Airway epithelial cell (primary cell): ENCODE measurements around a stretch of chr1.

GRCh38 chr1:43460823-43461422 is 7.2 kb upstream of the HYI start:
- RAMPAGE, long total RNA, result no peak

DNA sequence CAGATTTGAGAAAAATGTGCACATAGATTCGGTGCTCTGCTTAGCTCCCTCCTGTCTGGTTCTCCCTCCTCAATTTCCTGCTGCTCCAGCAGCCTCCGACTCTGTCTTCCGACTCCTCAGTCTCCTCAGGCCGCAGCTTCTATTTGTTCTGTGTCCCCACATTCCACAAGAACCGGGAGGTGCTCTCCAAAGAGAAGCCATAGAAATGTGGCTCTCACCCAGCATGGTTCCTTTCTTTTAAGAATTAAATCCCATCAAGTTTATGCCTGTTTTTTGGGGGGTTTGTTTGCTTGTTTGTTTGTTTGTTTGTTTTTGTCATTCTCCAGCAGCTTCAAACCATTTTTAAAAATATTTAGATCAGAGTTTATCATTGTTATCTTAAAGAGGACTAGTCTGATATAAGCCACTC is 36.5 kb upstream of the PTPRF start:
- RAMPAGE, long total RNA, result no peak

GRCh38 chr1:43512152-43512550 is 18.5 kb upstream of the PTPRF start:
- RAMPAGE, long total RNA, result no peak

DNA sequence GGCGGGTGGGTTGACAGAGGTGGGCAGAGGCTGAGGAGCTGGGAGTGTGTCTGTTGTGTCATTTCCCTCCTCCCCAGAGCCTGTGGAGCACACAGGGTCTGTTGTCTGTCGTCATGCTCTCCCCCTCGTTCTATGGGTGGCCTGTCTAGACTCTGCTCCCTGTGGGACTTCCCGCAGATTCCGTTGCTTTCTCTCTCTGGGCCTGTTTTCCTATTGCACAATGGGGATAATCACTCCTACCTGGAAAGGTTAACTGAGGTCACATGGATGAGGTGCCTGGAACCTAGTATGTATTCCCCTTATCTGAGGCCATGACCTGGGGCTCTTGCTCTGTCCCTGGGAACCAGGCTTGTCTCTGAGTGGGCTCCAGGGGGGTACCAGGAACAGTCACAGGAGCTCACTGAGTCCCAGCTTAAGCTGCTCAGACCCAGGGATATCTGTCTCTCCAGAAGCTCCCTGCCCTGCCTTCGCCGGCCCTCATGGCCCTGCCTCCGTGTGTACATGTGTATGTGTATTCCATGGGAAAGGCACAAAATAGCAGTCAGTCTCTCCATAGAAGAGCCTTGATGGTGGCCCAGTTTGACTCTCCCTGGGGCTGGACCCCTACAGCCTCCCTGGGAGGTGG is 17.8 kb downstream of the PTPRF start:
- RAMPAGE, long total RNA, result no peak

- RAMPAGE, long total RNA, result no peak
Observed at GRCh38 chr1:43549932-43551049, 19.6 kb downstream of the PTPRF start.

DNA sequence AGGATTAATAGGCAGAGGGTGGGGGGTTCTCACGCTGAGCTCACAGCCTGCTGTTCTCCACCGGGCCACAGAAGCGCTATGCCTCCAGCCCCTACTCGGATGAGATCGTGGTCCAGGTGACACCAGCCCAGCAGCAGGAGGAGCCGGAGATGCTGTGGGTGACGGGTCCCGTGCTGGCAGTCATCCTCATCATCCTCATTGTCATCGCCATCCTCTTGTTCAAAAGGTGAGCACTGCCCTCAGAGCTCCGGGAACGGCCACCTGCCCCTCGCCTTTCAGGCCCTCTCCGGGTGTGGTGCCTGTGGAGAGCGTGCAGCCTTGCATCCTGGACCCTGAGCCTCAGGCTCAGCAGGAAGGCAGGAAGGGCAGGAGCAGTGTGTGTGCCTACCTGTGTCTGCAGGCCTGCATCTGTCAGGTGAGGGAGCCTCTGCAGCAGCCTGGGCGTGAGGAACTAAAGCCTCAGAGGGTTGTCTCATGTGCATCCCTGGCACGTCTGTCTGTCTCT is 43.2 kb upstream of the KDM4A start:
- RAMPAGE, long total RNA, result no peak

- RAMPAGE, long total RNA, result no peak
Observed at GRCh38 chr1:43667730-43668009, 17.7 kb downstream of the KDM4A start.

DNA sequence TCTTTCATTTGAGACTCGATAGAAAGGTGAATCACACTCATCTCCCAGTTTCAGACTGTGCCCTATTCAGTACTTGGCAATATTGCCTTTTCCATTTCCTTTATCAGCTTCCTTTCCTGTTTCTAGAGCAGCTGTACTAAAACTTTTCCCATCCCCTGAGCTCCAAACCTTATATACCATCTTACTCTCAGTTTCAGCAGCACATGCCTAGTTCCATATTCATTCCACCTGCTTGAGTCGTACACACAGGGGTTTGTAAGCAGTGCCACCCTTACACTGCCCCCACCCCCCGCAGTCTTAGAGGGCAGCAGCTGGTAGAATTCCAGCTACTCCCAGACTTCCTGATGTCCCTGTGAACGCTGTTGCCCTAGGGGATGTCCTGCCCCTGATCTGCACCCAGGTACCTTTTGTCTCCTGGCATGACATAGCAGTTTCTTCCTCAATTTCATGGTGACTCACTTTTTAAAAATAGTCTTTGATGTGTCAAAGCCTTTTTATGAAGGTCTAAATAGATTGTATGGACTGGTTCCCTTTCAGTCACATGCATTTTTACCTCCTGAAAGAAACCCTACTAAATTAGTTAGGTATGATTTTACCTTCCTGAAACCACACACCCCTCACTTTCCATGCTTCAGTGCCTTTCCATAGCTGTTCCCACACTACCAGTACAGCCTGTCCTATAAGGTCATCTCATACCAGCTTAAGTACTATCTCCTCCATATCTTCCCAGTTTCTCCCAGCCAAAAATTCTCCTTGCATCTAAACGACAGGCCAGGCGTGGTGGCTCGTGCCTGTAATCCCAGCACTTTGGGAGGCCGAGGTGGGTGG is 76.3 kb downstream of the ST3GAL3 start:
- RAMPAGE, long total RNA, result no peak

DNA sequence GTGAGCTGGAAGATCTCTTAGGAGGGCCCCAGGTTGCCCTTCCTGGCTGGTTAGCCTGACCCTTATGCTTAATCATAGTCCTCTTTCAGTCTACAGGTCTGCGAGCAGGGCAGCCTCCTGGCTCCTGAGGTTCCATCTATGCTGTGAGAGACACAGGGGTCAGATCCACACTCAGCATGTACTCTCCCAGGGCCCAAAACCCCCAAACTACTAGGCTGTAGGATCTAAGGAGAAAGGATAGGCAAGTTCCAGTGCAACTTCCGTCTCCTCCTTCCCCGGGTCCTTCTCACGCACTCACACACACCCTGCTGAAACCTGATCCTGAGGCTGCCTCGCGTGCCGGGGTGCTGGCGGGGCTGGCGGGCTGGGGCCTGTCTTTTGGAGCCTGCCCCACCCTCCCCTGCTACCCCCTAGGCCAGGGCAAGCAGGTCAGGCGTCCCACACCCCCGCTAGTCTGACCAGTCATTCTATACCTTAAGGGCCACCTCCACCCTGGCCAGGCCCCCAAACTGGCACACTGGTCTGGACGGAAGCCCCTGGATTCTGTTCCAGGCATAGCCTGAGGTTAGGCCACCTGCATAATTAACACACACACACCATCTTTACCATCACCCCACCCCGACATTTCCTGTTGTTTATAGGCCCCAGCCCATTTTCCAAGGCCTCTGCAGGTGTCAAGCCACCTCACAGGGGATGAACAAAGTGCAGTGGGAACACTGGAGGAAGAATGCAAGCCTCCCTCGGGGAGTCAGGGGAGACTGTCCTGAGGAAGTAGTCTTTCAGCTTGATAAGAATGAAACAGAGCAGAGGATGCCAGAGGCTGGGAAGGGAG is 48.3 kb upstream of the ARTN start:
- RAMPAGE, long total RNA, result no peak

- RAMPAGE, long total RNA, result no peak
Observed at GRCh38 chr1:43915987-43916504, 17.6 kb upstream of the ARTN start.

- RAMPAGE, long total RNA, result no peak
Observed at GRCh38 chr1:44542652-44542882, 131.7 kb downstream of the TMEM53 start.

- RAMPAGE, long total RNA, result no peak
Observed at GRCh38 chr1:44543313-44543798, 130.9 kb downstream of the TMEM53 start.

- RAMPAGE, long total RNA, result no peak
Observed at GRCh38 chr1:44547457-44547656, 126.9 kb downstream of the TMEM53 start.

DNA sequence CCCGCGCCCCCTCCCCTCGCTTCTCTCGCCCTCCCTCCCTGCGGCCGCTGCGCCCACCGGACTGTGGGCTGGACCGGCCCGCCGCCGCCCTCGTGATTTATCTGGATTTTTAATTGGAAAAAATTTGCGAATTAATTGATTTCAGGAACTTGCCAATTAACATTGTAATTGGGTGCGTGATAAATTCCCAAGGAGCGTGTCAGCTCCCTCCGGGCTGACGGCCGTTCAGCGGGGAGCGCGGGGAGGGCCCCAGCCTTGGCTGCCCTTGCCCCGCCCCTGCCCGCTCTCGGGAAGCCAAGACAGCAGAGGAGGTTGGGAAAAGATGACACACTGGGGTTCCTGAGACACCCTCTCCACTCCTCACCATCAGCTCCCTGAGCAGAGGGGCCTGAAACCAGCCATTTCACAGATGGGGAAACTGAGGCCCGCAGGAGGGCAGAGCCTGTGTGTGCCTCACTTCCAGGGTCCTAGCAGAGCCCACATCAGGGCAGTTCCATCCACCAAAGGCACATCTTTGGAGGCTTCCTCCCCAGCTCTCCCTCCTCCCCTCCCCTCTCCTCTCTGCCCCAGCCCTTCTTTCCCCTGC is 56.9 kb downstream of the TMEM53 start:
- RAMPAGE, long total RNA, result no peak

- RAMPAGE, long total RNA, result no peak
Observed at GRCh38 chr1:44637605-44638852, 36.3 kb downstream of the TMEM53 start.

- RAMPAGE, long total RNA, result no peak
Observed at GRCh38 chr1:44642687-44643545, 31.4 kb downstream of the TMEM53 start.

GRCh38 chr1:44648329-44649187 is 25.7 kb downstream of the TMEM53 start:
- RAMPAGE, long total RNA, result no peak

DNA sequence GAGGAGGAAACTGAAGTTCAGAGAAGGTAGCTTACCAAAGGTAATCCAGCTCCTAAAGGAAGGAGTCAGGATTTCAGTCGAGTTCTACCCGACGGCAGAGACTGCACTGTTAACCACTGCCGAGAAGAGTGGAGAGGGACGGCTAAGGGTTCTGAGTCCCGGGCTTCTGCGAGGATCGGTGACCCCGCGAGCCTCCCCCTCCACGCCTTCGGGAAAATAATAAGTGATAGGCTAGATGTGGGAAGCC is 626 bp downstream of the TMEM53 start:
- RAMPAGE, long total RNA, result no peak

DNA sequence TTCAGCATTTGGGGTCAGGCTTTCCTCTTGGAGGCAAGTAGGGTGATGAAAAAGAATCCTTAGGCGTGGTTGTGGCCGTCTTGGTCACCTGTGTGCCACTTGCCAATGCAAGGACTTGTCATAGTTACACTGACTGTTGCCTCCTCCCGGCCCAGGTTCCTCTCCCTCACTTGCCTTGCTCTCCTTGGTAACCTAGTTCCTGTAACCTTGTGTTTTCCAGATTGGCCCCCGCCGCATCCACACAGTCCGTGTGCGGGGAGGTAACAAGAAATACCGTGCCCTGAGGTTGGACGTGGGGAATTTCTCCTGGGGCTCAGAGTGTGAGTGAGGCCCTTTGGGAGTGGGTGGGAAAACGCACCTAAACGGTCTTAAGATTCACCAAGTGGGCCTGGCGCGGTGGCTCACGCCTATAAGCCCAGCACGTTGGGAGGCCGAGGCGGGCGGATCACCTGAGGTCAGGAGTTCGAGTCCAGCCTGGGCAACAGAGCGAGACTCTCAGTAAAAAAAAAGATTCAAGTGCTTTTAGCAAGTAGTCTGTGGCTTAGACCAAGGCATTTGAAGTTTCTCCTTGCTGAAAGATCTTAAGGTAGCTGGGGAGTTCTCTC is 1.2 kb downstream of the RPS8 start:
- RAMPAGE, long total RNA, result no peak

DNA sequence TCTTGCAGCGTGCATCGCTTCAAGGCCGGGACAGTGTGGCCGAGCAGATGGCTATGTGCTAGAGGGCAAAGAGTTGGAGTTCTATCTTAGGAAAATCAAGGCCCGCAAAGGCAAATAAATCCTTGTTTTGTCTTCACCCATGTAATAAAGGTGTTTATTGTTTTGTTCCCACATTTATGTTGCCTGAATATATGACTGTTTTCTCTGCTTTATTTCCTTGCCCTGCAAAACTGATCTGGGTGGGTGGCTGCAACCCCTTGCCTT is 3.2 kb downstream of the RPS8 start:
- RAMPAGE, long total RNA, result no peak